Hepatocyte (in vitro differentiated cells and primary cell): Measurements from ENCODE around the genes HIF1A and ESR2.

GRCh38 chr14:61695376-61696470 lies at the start of gene HIF1A:
HIF1A (plus strand) TSS chr14:61695513.
- RAMPAGE, long total RNA, result start-site peak on the plus strand at chr14:61695510-61695576, 147 and 159 reads in 2 replicates
- RRBS, result 2% methylated on average over 40 of the region's 102 CpGs

GRCh38 chr14:61696471-61696752 lies 1.1 kb downstream of the HIF1A start:
- RAMPAGE, long total RNA, result no peak
- RRBS, result no CpG with 5 or more reads among the region's 6 CpGs

DNA sequence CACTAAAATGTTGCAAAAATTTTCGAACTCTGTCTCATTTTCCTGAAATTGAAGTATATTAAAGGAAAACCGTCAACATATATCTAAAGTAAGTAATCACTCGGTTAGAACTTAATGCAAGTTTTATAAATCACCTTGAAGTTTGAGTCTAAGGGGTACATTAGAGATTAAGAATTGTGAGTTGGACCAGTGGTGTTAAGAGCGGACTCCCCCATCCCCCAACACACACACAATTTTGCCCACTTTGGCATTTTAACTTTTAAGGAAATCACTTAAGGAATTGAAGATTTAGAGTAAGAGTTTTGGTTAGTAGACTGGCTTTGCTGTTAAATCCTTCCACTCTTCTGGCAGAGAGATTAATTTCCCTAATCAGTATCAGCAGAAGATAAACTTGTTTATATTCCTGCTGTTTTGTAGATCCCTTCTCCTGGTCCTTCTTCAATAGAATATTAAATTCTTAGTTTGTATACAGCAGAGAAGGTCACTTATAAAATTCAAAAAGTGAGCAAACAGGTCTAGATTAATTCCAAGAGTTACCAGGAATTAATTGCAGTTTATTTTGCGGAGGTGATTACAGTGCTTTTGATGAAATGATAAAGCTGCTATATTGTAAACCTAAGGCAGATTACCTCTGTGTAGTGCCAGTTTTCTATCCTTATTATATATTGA lies 1.6 kb downstream of the HIF1A start:
- RAMPAGE, long total RNA, result no peak
- RRBS, result no CpG with 5 or more reads among the region's 5 CpGs

DNA sequence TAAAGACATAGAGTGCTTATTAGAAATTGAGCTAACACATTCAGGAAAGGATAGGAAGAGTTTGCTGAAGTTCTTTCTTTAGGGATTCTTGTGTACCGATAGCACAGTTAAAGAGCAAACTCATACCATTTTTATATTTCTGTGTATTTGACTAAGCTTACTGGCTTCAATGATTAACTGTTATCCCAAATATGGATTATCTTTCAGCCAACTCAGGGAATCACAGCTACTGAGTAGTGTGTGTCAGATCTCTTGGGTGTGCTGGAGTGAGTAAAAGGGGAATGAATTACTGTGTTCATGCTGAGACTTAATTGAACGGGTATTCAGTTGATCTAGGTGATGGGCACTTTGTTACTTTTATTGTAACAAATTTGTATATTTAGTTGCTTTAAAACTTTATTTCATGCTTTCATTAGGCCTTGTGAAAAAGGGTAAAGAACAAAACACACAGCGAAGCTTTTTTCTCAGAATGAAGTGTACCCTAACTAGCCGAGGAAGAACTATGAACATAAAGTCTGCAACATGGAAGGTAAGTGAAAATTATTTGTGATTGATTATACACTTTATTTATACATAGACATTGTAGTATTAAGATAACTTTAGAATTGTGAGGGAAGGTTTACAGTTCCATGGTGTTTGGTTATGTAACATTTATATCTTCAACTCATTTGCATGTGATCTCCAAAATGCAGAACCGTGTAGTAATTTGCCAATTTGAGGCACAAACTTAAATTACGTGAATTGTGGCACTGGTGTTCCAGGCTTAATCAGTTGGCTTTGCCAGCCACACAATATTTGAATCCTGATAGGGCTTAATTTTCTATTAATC lies 31.2 kb downstream of the HIF1A start:
- RAMPAGE, long total RNA, result no peak
- RRBS, result no CpG with 5 or more reads among the region's 6 CpGs

DNA sequence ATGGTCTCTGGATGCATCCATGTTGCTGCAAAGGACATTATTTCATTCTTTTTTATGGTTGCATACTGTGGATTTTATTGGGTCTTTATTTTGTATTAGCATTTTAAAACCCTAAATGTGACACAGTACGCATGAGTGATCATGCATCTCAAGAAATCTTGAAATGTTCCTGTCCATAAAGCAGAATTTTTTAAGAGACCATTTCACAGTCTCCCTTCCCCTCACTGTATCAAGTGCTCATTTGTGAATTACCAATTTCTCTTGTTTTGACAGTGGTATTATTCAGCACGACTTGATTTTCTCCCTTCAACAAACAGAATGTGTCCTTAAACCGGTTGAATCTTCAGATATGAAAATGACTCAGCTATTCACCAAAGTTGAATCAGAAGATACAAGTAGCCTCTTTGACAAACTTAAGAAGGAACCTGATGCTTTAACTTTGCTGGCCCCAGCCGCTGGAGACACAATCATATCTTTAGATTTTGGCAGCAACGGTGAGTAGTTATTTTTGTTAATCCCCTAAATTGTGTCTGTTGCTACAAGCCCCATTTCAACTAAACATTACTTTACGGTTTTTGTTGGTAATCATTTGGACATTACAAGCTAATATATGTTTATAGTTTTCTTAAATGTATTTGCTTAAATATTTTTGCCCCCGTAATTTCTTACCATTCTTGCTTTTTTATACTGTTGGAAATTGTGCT lies 25.5 kb upstream of the SNAPC1 start:
- RAMPAGE, long total RNA, result no peak
- RRBS, result no CpG with 5 or more reads among the region's 7 CpGs

DNA sequence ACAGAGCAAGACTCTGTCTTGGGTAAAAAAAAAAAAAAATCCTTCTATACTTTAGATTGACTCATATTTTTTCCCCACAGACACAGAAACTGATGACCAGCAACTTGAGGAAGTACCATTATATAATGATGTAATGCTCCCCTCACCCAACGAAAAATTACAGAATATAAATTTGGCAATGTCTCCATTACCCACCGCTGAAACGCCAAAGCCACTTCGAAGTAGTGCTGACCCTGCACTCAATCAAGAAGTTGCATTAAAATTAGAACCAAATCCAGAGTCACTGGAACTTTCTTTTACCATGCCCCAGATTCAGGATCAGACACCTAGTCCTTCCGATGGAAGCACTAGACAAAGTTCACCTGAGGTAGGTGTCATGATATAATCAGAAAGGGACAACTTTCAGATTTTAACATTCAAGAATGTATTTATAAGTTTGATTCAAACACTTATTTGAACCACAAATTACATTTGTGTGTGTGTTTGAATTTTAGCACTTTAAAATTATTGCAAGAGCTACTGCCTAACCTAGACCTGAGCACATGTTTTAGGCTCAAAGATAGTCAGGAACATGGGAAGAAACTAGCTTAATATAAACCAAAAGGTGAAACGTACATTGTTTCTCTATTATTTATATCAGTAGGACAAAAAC lies 24.1 kb upstream of the SNAPC1 start:
- RAMPAGE, long total RNA, result no peak
- RRBS, result no CpG with 5 or more reads among the region's 6 CpGs

DNA sequence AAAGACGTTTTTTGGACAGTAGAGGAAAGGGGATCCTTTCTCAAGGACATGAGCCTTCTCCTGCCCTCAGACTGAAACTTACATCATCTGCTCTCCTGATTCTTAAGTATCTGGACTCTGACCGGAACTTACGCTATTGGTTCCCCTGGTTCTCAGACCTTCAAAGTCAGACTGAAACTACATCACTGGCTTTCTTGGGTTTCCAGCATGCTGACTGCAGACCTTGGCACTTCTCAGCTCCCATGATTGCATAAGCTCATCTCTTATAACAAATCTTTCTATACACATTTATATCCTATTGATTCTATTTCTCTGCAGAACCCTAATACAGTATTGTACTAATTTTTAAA lies 240.7 kb downstream of the SYT16 start:
- RAMPAGE, long total RNA, result no peak
- RRBS, result no CpG with 5 or more reads among the region's 3 CpGs

DNA sequence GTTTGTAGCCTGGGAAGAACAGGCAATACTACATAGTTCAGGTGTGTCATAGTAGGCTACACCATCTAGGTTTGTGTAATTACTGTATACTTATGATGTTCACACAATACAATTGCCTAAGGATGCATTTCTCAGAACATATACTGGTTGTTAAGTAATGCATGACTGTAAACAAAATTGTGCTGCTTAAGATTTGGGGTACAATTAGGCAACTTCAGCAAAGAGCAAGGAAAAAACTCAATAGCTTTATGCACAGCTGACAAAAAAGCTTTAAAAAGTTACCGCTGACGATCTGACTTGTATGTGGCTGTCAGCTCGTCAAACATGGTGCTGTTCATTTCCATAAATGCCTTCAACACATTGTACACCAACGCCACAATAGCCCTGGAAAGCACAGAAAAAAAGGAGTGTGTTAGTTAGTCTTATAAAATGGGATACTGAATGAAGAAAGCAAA lies 63.1 kb upstream of the GPHB5 start:
- RAMPAGE, long total RNA, result no peak
- RRBS, result no CpG with 5 or more reads among the region's 4 CpGs

GRCh38 chr14:63515066-63515372 lies 28.2 kb downstream of the PPP2R5E start:
- RAMPAGE, long total RNA, result no peak
- RRBS, result no CpG with 5 or more reads among the region's 4 CpGs

- RAMPAGE, long total RNA, result no peak
- RRBS, result no CpG with 5 or more reads among the region's 20 CpGs
Measured at GRCh38 chr14:63542378-63542844, 766 bp downstream of the PPP2R5E start.

DNA sequence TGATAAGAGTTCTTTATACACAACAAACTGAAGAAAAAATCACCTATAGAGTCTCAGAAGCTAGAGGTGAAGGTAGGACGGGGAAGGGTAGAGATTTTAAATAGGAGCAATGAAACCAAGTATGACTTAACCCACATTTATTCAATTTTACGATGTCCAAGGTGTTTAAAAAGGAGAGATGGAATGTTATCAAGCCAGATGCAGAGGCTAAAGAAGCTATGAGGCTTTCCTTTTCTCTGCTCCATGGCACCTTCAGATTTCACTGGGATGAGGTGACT lies 25.9 kb downstream of the SGPP1 start:
- RAMPAGE, long total RNA, result no peak
- RRBS, result no CpG with 5 or more reads among the region's 2 CpGs

- RAMPAGE, long total RNA, result no peak
- RRBS, result no CpG with 5 or more reads among the region's 9 CpGs
Measured at GRCh38 chr14:63745975-63746811, 18.3 kb upstream of the SGPP1 start.

DNA sequence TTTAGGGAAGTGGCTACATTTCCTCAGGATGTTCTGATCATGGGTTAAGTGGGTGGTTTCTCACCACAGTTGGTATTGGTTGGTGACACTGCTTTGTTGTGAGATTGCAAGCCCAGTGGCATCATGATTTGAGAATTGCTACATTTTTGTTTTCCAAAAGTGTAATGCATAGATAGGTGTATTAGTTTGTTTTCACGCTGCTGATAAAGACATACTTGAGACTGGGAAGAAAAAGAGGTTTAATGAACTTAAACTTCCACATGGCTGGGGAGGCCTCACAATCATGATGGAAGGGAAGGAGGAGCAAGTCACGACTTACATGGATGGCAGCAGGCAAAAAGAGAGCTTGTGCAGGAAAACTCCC lies 47.3 kb downstream of the SYNE2 start:
- RAMPAGE, long total RNA, result no peak
- RRBS, result no CpG with 5 or more reads among the region's 2 CpGs

- RAMPAGE, long total RNA, result no peak
- RRBS, result no CpG with 5 or more reads among the region's 3 CpGs
Measured at GRCh38 chr14:64022664-64023062, 169.9 kb downstream of the SYNE2 start.

DNA sequence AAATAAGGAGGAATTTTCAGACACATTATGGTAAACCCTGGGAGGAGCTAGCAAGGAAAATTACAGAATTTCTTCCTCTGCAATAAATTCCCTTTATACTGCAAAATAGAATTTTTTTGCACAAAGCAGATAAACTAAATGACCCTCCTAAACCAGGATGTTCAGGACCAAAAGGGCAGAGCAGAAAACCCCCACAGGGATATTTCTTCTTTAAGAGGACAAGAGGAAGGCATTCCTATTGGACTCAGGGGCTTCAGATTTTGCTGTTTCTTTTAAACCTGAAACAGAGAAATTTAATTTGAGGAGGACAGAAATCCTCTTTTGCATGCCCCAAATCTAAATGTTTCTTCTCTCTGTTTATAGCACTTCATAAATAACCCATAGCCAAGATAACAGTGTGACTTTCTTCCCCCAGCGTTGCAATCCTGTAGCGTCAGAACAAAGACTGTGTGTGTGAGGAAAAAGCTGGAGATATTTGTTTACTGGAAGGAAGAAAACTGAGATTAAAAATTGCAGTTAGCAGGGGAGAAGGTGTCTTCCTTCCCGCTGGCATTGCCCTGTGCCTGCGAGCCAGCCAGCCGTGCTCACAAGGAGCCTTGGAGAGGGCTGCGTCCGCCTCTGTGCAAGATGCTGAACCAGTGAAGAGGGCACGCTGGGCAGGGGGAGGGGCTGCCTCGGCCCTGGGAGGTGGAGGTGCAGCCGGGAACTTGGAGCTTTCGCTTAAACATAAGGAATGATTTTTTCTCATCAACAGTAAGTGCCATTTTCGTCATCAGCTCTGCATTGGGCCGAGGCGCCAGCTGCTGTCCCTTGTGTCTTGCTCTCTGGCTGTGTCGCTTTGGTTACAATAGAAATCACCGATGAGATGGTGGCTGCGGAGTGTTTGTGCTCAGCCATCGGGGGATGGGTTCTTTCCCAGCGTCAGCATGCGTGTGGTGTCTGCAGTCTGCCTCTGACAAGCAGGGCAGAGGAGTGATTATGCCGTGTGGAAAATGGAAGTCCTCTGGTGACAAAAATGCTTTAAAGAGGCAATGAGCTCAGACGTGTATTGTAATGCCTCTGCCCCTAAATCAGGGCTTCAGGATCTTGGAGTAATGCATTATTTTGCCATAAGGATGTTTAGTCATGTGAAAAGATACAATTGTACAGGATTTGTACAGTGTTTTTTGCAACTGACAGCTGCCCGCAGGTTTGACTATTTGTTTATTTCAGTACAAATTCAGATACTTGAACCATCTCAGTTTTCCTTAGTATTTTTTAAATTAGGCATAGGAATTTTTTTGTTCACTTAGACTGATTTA lies 97.4 kb downstream of the ESR2 start:
- RAMPAGE, long total RNA, result no peak
- RRBS, result no CpG with 5 or more reads among the region's 23 CpGs

- RAMPAGE, long total RNA, result no peak
- RRBS, result 4% methylated on average over 19 of the region's 66 CpGs
Measured at GRCh38 chr14:64293994-64295060, at the start of gene ESR2. ESR2 (minus strand) TSS chr14:64294371.

DNA sequence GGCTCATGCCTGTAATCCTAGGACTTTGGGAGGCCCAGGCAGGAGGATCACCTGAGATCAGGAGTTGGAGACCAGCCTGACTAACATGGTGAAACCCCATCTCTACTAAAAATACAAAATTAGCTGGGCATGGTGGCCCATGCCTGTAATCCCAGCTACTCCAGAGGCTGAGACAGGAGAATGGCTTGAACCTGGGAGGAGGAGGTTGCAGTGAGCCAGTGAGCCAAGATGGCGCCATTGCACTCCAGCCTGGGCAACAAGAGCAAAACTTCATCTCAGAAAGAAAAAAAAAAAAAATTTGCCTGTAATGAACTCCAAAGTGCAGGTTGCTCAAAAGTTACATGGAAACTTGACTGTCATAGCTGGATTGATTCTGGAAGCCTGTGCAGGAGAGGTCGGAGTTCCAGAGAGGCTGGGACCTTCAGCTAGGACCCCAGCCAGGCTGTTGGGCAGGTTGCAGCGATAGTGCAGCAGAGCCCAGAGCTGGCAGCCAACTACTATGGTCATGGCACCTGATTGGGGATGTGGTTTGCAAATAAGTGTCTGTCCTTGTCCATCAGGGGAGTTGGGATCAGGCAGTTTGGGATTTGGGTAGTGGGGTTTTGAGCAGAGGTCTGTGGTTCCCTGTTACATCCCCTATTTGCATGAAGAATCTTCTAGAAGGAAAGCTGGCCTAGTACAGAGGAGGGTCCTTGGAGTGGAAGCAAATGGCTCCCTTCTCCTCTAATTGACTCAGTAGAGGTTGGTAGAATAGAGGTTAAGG lies 5.2 kb downstream of the MTHFD1 start:
- RAMPAGE, long total RNA, result no peak
- RRBS, result no CpG with 5 or more reads among the region's 3 CpGs

DNA sequence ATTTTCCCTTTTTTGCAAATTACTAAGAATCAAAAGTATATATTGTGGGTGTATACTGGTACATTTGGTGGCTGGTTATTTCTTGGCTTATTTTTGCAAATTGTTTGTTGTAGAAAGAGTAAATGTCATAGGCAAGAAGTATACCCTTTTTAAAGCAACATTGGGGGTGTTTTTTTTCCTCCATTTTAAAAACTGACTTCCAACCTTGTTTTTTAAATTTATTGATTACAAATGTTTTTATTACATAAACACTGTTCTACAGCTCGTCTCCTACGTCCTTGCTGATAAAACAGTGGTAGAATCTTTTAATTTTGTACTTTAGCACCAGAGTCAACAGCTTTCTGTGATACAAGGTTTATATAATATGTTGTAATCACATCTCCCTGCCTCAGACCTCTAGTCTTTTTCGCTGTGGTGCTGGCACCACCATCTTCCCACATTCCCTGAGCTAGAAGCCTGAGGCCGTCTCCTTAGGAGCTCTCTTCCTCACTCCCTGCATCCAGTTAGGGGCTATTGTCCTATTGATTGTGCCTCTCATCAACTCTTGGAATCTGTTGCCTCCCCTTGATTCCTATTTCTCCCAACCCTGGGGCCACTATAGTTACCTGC lies 17.1 kb downstream of the MTHFD1 start:
- RAMPAGE, long total RNA, result no peak
- RRBS, result no CpG with 5 or more reads among the region's 4 CpGs

DNA sequence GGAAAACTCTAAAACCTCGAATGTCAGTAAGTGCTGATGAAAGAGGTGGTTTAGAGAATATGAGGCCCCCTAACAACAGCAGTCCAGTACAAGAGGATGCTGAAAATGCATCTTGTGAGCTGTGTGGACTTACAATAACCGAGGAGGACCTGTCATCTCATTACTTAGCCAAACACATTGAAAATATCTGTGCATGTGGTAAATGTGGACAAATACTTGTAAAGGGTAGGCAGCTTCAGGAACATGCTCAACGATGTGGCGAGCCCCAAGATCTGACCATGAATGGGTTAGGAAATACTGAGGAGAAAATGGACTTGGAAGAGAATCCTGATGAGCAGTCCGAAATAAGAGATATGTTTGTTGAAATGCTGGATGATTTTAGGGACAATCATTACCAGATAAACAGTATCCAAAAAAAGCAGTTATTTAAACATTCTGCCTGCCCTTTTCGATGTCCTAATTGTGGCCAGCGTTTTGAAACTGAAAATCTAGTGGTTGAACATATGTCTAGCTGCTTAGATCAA lies 17.8 kb upstream of the HSPA2 start:
- RAMPAGE, long total RNA, result no peak
- RRBS, result no CpG with 5 or more reads among the region's 7 CpGs

GRCh38 chr14:64524917-64525804 lies 15.4 kb upstream of the HSPA2 start:
- RAMPAGE, long total RNA, result no peak
- RRBS, result no CpG with 5 or more reads among the region's 4 CpGs